Endodermal cell (in vitro differentiated cells): ENCODE measurements around a stretch of chr4.

- PRO-cap: no peak
Measured at GRCh38 chr4:138390278-138390784, 148.2 kb upstream of the SLC7A11 start.

GRCh38 chr4:138864930-138865446 is 150.6 kb upstream of the NOCT start:
- PRO-cap: bidirectional peak, plus-strand start at chr4:138865318, minus-strand start at chr4:138865184

DNA sequence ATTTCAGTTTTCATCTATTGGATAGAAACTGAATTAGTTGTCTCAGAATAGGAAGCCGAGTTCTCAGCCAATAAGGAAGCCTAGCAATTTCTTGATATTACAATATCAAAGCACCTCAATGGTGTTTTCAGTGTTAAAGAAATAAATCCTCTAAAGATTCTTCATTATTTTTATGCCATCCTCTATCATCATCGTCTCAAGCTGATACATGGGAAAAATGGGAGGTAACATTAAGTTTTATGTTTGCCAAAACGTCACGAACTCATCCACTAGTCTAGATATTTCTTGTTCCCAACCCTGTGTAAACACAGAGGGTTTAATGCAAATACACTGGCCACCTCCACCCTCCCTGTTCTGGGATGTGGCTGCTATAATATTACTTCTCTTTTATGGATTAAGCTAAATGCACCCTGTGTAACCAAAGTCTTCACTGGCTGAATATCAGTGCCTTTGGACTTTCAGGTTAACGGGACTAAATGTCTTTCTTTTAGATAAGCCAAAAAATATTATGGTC is 103.7 kb upstream of the NOCT start:
- PRO-cap: no peak

DNA sequence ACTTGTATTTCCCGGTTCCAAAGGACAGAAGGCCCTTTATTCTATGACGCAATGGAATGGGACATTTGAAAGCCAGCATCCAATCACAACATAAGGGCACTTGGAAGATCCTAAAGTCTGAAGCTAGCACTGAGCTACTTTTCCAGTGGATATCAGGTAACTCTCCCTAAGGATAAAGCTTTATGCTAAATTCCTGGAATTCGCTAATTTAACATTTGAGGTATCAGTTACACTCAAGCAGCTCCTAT is 75.5 kb upstream of the NOCT start:
- PRO-cap: no peak

- PRO-cap: no peak
Measured at GRCh38 chr4:138982208-138982502, 33.4 kb upstream of the NOCT start.

DNA sequence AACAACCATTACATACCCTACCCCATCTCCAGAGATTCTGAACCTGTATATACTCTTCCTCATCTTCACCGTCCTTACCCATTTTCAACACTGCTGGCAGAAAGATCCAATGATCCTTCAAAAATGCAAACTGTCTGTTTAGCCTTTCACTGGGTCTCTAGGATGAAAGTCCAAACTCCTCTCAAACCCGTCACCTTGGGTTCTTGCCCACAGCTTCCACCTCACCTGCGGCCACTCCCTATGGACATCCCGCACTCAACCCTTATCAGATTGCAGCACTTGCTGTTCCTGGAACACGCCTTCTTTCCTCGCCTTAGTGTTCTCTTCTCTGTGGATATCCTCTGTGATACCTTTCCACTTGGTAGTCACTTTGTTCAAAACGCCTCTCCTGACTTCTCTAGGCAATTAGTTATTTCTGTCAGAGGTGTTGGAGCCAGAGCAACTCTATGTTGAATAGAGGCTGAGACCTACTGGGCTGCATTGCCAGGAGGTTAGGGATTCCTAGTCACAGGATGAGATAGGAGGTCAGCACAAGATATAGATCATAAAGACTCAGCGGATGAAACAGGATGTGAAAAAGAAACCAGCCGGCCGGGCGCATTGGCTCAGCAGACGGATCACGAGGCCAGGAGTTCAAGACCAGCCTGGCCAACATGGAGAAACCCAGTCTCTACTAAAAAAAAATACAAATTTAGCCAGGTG is 4.2 kb upstream of the NOCT start:
- PRO-cap: no peak

DNA sequence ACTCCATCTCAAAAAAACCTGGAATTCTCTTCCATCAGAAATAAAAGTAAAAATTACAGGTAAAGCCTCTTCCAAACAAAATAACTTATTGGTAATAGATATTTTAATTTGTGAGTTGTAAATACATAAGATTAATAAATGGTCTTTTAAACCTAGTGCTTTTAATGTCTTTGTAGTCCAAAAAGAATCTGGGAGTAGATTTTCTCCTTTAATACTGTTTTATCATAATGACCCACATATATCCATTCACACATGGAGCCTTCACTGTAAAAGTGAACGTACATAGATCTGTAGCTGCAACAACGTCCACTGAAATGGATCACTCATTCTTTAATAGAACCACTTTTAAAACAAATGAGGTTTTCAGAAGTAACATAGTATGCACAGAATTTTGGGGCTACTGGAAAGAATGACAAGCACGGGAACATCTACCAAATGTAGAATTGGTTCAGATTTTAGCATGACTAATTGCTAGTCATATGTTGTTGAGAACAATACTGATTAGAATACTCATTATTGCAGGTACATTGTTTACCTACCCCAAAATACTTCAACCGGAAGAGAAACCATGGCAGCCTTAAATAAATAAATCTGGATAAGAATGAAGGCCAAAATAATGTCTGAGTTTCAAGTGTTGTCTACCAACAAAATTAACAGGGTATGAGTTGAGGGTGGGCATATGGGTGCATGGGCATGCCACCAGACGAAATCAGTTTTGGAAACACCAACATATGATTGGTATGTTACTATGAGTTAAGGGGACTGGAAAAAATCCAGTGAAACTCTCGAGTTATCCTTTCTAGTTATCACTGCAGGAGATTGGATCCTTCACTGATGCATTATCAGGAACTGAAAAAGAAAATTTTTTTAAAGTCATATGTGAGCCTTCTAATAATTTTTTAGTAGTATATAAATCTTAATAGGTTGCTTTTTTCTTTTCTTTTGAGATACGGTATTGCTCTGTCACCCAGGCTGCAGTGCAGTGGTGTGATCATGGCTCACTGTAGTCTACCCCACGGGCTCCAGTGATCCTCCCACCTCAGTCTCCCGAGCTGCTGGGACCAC is 32.2 kb downstream of the NOCT start:
- PRO-cap: no peak

- PRO-cap: no peak
Measured at GRCh38 chr4:139049305-139049635, 33.7 kb downstream of the NOCT start.

GRCh38 chr4:139082728-139083317 is 67.2 kb downstream of the NOCT start:
- PRO-cap: bidirectional peak, plus-strand start at chr4:139083207, minus-strand start at chr4:139082881

DNA sequence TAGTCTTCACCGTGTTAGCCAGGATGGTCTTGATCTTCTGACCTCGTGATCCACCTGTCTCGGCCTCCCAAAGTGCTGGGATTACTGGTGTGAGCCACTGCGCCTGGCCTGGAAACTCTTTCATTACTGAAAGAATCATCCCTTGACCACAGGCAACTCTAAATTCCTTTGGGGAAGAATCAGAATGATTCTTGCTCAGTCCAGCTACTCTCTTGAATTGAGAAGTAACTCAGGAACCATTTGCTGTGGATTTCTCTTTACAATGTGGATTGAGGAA is 6.0 kb upstream of the MGARP start:
- PRO-cap: no peak

DNA sequence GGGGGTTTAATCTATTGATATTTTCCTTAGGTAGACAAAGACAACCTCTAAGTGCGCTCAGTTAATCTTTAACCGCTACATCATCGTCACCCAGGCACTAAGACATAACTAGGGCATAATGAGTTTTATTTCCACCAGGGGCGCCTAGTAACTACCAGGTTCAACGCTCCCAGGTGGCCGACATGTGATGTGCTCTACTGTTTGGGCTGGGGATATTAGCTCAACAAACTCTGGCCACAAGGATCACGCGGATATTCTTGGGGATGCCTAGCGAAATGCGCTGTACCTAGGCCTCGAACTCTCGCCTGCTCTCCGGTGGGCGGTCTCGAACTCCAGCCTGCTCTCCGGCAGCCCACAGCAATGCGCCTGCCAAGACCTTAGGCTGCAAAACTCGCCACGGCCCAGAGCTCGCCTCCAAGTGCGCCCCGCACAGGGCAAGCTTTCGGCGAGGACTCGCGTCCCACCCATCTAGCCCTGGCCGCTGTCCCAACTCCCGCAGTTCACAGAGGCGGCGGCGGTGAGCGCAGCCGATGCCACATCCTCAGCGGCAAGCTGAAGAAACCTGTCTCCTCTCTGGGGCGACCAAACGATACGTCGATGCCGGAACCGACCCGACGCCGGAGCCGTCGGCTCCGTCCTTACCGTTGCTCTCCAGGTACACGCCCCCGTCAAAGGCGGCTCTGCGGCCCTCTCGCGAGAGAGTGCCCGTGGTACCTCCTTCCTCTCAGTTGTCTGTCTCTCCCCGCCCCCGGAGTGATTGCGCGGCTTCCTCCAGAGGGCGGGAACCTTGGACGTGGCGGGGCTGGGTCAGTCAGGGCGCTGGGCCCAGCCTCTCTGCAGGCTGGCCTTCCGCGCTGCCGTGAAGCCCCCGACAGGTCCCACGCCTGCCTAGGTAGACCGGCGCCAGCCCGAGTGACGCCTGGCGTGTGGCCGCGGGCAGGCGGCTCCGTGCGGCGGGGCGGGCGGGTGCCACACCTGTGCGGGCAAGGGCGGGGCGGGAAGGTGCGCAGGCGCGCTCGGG is 568 bp upstream of the RAB33B start:
- PRO-cap: bidirectional peak, plus-strand start at position 215 of the sequence, minus-strand start at position 120 of the sequence; bidirectional peak, plus-strand start outside the sequence, minus-strand start at position 640 of the sequence

DNA sequence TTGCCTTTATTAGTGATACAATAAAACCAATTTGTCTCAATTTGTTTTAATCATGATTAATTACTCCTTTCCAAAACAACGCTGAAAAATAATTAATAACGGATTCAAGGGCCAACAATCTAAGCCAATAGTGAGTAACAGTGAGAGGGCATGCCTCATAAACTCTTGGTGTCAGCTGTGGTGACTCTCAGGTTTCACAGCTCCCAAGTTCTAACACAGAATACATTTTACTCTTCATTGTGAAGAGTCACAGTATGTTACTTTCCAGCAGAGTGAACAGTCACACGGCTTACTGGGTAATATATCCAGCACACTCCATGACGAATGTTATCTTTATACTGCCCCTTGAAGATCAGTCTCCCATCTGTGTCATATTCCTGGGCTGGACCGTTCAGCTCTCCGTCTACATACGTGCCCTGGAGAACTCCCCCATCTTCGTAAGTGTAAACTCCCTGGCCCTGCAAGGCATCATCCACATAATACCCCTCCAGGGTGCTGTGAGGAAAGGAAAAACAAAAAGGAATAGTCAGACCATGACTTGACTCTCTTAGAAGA is 23.1 kb downstream of the SETD7 start:
- PRO-cap: no peak

- PRO-cap: bidirectional peak, plus-strand start at chr4:139551209, minus-strand start at chr4:139551142
Measured at GRCh38 chr4:139551056-139551521, 4.9 kb downstream of the SETD7 start.

DNA sequence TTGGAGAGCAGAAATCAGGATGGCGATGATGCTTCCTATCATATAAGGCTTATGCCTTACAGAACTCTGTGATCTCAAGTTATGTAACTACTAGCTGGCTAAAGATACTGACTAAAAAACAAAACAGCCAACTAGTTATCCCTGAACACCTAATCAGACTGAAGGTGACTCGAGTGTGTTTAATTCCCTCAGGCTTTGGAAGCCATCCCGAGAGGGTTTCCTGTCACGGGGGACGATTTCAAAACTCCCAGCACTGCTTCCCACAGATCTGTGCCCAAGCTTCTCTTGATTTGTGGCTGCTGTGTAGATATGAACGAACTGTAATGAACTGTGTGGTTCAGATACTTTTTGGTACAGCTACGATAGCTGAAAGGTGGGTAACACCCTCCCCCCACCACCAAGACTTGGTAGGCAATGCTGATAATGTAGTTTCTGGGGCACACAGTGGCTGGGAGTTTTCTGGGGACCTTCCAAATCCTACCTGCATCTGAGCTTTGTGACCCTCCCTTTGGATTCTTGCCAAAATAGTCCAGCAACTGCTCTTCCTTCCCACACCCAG is 148.7 kb downstream of the MGST2 start:
- PRO-cap: no peak

GRCh38 chr4:139826043-139826699 is 160.6 kb downstream of the MGST2 start:
- PRO-cap: no peak

GRCh38 chr4:139862379-139862912 is 196.8 kb downstream of the MGST2 start:
- PRO-cap: no peak

DNA sequence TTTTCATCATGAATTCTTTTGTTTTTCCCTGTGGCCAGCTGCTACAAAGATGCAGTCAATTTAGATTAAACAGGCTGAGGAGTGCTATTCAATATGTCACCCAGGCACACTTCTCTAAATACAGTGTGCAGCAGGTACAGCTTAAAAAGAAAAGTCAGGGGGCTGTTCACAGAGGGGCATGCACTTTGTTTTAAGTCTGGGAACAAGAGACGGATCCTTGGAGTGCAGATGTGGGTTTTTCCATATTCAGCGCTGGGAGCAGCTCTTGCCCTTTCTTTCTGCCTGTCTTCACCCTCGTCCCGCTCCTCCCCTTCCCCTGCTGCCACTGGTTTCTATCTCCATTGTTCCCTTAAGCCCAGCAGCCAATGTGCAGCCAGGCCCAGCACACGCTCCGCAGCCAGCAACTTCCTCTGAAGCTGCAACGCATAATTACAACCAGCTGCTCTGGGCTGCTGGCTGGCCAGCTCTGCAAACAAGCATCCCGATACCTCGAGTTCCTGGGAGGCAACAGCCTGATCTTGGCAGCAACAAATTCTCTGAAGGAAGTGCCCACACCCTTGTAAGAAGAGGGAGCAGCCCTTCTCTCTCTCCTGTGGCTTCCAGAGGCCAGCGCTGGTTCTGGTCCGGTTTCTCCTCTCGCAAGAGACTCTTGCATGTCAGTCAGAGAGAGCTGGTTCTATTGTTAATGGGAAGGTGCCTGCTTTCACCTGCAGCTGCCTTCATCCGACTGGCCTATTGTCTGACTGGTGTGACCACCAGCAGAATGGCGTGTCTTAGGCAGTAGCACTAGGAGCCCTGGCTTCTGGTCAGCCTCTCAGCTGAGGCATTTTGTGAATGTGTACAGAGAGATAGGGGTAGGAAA is 83.7 kb upstream of the MAML3 start:
- PRO-cap: unidirectional peak, minus-strand start at position 745 of the sequence

- PRO-cap: no peak
Measured at GRCh38 chr4:140244175-140244755, 90.3 kb upstream of the MAML3 start.

- PRO-cap: no peak
Measured at GRCh38 chr4:140257214-140257566, 103.2 kb upstream of the MAML3 start.

- PRO-cap: no peak
Measured at GRCh38 chr4:140286229-140287016, 87.0 kb upstream of the SCOC start.